Aorta (tissue), 1 donor: ENCODE results near the gene ELOVL7.

GRCh38 chr5:60541613-60541873 lies 158.4 kb downstream of the DEPDC1B start:
- PRO-cap: no peak

DNA sequence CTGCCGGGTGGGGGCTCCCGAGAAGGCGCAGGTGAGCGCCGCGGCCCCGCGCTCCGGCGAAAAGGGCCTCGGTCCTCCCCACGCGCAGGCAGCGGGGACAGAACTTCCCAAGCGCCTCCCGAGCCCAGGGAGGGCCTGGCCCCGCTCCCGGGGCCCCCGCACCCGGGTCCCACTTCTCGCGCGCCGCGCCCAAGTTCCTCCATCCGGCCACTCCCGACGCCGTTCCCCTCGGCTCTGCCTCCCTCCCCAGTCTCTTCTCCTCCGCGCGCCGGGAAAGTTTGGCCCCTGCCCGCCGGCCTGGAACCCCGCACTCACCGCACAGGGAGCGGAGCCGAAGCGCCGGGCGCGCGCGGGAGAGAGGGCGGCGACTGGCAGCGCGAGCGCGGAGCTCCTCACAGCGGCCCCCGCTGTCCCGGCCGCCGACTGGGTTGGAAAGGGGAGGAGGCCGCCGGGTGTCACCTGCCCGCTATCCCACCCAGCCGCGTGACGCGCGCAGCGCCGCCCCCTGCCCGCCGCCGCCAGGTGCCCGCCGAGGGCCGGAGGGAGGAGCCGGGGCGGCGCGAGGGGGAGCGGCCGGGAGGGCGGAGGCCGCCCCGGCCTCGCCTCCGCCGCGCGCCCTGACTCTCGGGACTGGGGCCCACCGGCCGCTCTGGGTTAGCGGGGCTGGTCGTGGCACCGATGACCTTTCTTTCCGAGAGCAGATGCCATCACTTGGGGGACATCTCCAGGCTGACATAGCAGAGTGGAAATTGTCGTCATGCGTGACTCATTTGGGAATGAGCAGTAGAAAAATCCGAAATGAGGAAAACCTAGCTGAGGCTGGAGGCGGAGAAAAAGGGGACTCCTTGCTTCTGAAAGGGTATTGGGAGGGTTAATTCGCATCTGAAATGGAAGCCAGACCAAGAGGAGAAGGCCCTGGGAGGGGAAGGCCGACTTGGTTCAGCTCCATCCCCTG lies at the start of gene ELOVL7:
Gene ELOVL7, minus strand, starts transcription at position 425 of the 955 bp plus-strand sequence.
- PRO-cap: unidirectional peak, minus-strand start at position 425 of the sequence

- PRO-cap: no peak
Observed at GRCh38 chr5:60907616-60908540, 37.0 kb downstream of the ERCC8 start.

GRCh38 chr5:61069734-61070048 lies 92.6 kb downstream of the SMIM15 start:
- PRO-cap: no peak

- PRO-cap: no peak
Observed at GRCh38 chr5:61304420-61305301, 27.4 kb upstream of the ZSWIM6 start.

DNA sequence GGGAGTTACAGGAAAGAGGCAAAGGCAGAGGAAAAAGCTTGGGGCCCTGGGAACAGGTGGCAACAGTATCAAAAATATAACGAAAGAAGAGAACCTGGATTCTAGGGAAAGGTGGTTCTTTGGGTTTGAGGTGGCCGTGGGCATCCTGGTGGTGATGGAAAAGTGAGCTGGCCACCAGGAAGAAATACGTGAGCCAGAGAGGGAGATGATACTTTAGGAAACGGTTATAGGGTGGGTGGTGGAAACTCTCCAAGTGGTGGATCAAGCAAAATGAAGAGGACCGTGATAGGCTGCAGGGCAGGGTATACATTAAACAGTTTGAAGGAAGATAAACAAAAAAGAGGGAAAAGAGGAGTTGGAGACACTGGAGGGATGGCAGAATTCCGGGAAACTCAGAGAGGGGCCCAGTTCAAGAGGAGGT lies 2.7 kb upstream of the ZSWIM6 start:
- PRO-cap: no peak

DNA sequence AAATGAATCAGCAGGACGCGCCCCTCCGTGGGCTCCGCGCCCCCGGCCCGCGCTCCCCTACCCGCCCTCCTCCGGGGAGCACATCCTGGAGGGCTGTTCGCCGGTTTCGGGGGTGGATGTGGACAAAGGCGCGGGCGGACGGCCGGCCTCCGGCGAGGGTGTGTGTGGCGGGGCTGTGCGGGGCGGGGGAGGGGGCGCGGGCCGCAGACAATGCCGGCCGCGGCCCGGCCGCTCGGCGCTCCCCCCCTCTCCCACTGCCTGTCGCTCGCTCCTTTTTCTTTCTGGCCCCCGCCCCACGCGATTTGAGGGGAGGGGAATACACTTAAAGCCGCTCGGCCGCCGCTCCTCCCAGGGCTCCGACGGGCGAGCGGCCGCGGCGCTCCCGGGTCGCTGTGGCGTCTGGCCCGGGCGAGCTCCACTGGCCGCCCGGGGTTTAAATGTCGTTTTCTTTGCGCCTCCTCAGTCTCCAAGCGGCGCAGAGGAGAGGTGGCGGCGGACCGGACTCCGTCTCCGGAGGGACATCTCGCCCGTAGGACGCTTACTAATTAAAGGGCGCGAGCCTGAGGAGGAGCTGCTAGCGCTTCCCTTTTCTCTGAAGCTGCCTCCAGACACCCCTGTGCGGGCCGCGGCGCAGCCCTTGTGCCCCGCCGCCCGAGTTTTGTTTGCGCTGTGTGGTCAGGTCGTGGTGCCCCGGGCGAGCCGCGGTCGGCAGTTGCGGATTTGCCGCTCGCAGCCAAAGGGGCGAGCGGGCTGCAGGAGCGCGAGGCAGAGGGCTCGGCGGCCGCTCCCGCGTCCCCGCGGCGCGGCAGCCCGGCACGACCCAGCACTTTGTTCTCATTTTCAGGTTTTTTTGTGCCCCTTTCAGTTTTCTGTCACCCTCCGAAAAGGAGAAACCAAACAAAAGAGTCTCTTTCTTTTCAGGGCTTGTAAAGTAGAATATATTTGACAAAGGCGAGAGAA lies 1.4 kb downstream of the ZSWIM6 start:
- PRO-cap: bidirectional peak, plus-strand start at position 548 of the sequence, minus-strand start at position 253 of the sequence

DNA sequence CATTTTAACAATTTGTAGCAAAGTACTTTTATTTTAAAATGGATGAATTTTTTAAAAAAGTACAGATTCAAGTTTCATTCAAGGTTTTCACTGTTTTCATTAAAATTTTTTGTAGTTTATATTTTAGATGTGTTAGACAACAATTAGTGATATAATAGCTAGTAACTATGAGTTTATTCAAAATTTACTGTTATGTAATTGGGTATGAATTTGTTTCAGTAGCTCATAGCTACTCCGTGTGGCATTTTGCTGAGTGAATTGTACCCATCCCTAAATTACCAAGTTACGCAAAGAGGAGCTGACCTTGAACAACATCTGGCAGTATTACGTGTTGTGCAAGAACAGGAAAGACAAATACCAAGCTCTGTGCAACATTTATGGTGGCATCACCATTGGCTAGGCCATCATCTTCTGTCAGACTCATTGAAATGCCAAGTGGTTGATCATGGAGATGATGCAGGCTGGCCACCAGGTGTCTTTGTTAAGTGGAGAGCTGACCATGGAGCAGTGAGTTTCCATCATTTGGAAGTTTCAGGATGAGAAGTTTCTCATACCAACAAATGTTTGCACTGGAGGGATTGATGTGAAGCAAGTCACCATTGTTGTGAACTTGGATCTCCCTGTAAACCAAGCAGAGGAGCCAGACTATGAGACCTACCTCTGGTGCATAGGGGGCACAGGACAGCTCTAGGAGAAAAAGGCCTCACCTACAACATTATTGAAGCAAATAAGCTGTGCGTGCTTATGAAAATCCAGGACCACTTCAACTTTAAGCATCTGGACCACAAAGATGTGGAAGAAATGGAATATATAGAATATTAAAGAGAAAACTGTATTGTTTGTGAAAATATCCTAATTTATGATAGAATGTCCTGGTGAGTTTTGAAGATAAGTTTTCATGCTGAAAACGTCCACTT lies 15.1 kb downstream of the ZSWIM6 start:
- PRO-cap: no peak

GRCh38 chr5:61405117-61405853 lies 73.2 kb downstream of the ZSWIM6 start:
- PRO-cap: no peak

GRCh38 chr5:61407442-61408484 lies 75.7 kb downstream of the ZSWIM6 start:
- PRO-cap: no peak

GRCh38 chr5:61413857-61414356 lies 81.8 kb downstream of the ZSWIM6 start:
- PRO-cap: no peak

- PRO-cap: no peak
Observed at GRCh38 chr5:61441576-61441928, 109.5 kb downstream of the ZSWIM6 start.

DNA sequence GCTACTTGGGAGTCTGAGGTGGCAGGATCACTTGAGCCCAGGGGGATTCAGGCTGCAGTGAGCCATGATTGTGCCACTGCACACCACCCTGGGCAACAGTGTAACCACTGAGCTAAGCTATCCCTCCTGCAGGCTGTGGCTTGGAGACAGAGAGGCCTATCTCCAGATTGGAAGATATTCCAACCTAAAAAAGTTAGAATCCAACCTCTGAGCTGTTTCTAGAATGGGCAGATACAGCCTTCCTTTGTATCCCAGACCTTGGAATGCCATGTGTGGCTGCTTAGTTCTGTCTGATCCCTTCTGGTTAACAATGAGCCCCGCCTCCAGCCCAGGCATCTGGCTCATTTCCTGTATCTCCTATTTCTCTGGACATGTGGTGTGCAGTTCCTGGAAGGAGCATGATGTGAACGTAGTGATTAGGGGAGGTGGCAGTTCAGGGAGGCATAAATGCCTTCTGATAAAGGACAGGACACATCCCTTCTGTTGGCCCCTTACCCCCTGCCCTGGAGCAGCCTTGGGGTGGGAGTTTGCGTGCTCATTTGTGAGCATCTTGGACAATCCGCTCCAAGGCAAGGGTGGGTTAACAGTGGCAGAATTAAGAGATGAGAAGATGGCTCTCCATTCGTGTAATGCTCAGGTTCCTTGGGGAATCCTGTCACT lies 243.0 kb downstream of the ZSWIM6 start:
- PRO-cap: no peak

GRCh38 chr5:62256170-62257081 lies 49.6 kb upstream of the KIF2A start:
- PRO-cap: no peak

GRCh38 chr5:62268369-62268613 lies 37.7 kb upstream of the KIF2A start:
- PRO-cap: no peak

GRCh38 chr5:64690918-64691442 lies 677 bp downstream of the SHISAL2B start:
- PRO-cap: no peak

DNA sequence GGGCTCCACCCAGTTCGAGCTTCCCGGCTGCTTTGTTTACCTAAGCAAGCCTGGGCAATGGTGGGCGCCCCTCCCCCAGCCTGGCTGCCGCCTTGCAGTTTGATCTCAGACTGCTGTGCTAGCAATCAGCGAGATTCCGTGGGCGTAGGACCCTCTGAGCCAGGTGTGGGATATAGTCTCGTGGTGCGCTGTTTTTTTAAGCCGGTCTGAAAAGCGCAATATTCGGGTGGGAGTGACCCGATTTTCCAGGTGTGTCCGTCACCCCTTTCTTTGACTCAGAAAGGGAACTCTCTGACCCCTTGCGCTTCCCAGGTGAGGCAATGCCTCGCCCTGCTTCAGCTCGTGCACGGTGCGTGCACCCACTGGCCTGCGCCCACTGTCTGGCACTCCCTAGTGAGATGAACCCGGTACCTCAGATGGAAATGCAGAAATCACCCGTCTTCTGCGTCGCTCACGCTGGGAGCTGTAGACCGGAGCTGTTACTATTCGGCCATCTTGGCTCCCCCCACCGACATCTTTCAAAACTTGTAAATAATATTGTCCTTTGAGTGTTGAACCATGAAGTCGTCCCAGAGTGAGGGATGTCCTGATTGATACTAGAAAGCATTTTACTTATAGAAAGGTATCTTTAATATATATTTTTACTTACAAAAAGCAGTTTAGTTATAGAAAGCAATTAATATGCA lies 24.4 kb downstream of the SHISAL2B start:
- PRO-cap: no peak

- PRO-cap: no peak
Observed at GRCh38 chr5:64781900-64782248, 13.1 kb downstream of the CWC27 start.

DNA sequence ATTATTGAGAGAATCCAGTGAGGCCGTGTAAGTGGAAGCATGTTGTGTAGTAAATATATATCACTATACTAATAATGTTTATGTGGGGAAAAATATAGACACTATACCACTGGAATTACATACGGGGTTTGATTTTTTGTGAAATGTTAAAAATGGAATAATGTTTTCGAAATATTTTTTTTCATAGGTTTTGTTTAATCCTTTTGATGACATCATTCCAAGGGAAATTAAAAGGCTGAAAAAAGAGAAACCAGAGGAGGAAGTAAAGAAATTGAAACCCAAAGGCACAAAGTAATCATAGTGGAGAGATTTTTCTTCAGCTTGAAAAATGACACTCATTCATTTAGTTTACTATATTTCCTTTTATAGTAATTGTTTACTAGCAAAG lies 17.6 kb downstream of the CWC27 start:
- PRO-cap: no peak

DNA sequence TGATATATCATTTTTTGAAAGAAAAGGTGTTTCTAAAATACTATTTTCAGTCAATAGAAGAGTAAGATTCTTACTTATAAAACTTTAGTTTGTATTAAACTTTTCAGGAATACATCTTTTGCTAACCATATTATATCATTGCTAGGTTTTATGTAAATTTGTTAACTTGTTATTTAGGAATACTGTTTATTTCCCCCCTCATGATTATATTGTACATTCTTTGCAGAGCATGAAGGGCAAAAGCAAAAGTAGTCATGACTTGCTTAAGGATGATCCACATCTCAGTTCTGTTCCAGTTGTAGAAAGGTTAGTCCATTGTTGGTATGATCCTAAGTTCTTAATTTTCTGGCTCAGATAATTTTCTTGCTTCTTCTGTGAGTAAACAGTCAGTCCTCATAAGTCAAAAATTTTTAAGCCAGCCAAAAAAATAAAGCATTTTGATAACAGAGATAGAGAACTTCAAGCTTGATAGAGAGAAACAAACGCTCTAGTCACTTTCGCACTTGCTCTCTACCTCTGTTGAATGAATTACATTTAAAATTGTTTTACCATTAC lies 31.4 kb downstream of the CWC27 start:
- PRO-cap: no peak